Measurements from ENCODE around the genes ERVW-1, SAMD9, GNGT1 and GNG11.

DNA sequence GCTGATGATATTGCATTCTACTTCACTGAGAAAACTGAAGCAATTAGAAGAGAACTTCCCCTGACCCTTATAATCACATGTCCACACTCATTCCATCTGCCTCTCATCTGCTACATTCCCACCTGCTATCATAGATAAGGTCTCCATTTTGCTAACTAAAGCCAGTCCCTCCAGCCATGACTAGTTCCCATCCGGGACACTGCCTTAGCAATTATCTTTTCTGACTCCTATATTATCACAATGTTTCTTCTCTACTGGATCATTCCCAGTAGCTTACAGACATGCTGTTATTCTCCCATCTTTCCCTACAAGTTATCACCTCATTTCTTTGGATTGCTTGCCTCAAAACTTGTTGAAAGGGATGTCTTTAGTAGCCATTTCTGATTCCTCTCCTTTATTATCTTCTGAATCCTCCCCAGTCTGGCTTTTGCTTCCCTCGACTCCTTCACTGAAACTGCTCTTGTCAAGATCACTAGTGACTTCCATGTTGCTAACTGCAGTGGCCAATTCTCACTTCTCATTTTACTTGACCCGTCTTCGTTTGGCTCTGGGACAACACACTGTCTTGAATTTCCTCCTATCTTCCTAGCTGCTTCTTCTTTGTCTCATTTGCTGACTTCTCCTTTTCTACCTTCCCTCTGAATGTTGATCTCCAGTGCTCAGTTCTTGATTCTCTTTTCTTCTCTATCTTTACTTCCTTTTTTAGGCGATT lies 35.9 kb downstream of the FZD1 start:
- PRO-cap, 2 experiments: no peak in any of the 2 experiments

DNA sequence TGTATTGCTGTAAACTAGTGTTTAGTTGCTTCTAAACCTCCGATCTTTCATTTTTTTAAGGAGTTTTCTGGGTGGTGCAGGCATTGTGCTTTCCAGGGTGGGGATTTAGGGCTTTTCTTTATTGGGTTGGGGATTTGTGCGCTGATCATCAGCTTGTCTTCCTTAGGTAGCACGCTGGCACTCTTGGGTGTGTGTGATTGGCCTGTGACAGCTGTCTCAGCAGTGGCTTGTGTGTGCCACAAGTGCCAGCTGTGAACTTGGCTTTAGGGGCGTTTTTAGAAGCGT lies 700 bp downstream of the AKAP9 start:
- PRO-cap, 2 experiments: peak in 1 of 2 experiments; most common minus-strand start position 173 of the sequence (in 1)

DNA sequence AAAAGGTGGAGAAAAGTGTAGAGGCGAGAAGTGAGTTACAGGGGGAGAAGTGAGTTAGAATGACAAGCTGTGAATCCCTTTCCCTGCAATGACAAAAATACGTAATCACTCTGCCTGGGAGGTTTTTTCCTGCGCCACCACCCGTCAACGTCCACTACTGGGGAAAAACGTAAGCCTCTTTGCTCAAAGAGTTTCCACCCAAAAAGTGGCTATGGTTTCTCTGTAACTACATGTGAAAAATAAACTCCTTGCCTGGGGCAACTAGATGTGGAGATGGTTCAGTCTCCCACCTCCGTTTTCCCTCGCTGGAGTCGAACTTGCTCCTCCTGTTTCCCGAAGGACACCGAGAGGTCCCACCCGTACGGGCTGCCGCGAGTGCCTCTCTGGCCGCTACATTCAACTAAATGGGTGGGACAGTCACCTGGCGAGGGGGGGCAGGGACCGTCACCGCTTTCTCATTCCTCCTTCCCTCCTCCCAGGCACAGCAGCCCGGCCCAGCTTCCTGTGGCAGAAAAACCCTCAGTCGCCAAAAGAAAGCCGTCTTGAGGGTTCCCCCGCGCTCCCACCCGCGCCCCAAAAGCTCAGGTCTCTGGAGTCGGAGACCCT lies 436 bp downstream of the KRIT1 start:
- PRO-cap, 2 experiments: peak in 2 of 2 experiments; most common plus-strand start position 510 of the sequence (in 2); most common minus-strand start position 38 of the sequence (in 1)

GRCh38 chr7:92477893-92478180 lies at the start of gene ERVW-1:
ERVW-1 (minus strand) TSS chr7:92477946.
- PRO-cap, 2 experiments: no peak in any of the 2 experiments

DNA sequence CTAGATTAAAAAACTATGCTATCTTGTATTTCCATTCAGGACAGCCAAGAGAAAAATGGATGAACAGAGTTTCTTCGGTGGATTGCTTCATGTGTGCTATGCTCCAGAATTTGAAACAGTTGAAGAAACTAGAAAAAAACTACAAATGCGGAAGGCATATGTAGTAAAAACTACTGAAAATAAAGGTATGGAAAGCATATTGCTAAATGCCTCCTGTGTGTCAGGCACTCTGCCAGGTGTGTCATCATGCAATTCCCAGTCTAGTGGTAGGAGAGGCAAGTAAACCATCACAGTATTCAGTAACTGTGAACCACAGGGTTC lies 3.7 kb downstream of the RBM48 start:
- PRO-cap, 2 experiments: no peak in any of the 2 experiments

DNA sequence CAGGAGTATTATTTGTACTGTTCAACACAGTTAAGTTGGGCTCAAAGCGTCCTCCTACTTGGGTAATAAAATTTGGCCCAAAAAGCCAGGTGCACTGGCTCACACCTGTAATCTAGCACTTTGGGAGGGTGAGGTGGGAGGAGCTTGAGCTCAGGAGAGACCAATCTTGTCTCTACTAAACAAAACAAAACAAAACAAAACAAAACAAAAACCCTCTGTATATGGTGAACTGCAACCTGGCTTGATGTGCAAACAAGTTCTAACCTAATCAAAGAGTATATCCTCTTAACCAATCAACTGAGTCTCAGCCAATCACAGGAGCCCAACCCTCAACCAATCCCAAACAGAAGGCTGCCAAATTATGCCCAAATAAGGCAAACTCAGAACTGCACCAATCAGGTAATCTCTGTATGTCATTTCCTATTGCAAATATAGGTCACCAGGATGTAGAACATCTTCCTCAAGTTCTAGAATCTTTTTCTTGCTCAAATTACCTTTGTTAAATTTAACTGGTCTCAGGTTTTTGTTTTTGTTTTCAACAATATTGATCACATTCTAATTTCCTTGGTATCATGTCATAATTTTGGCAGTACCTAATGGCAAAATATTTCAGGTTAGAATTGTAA lies 5.3 kb downstream of the FAM133B start:
- PRO-cap, 2 experiments: peak in 1 of 2 experiments; most common minus-strand start position 250 of the sequence (in 1)

- PRO-cap, 2 experiments: no peak in any of the 2 experiments
Measured at GRCh38 chr7:92610243-92610911, 20.2 kb upstream of the FAM133B start.

DNA sequence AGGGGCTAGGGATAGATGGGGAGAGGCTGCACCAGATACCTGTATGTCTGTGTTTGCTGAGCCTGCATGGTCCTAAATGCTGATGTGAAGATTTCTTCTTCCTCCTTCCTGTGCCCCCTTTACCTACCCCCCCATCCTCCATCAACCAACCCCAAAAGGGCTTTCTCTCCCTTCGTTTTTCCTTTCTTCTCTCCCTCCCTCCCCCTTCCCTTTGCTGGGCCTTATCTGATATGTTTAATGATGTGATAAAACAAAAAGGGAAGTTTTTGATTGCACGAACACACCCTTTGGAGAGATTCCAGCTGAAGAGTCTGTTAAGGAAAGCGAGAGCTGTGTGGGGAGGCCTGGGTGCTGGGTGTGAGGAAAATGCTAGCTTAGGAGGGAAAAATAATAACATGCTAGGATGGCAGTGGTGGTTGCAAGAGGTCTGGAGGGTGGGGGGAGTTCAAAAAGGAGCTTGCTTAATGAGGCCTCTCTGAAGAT lies 101.9 kb downstream of the SAMD9 start:
- PRO-cap, 2 experiments: no peak in any of the 2 experiments

DNA sequence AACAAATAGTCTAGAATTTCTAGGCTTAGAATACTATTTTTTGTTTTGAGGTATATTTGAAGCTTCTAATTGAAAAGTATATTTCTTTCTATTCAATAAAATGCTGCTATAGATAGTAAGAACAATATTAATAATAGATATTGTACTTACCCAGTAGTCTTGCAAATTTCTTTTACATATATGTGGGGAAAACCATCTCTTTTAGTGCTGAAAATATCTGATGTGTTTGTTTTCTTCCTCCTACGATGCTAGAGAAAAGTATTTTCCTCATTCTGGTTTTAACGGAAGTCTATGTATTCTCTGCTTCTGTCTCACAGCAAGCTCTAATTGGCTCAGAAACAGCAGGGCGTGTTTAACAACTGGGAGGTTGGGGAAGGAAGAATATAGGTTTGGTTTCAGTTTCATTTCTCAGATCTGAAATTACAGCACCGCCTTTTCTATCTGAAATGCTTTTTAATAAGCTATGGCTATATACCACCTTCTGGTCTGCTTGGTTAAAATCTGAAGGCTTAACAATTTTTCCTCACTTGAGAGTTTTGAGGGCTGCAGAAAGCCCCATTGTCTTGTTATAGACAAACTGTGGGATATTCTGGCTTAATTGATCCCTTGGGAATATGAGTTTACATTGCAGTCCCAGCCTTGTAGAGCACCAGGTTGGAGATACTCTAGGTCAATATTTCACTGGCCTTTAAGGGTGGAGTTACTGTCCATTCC lies at the start of gene SAMD9:
SAMD9 (minus strand) TSS at position 267 of the 714 bp plus-strand sequence.
- PRO-cap, 2 experiments: peak in 2 of 2 experiments; most common plus-strand start position 398 of the sequence (in 1); most common minus-strand start position 250 of the sequence (in 2)

DNA sequence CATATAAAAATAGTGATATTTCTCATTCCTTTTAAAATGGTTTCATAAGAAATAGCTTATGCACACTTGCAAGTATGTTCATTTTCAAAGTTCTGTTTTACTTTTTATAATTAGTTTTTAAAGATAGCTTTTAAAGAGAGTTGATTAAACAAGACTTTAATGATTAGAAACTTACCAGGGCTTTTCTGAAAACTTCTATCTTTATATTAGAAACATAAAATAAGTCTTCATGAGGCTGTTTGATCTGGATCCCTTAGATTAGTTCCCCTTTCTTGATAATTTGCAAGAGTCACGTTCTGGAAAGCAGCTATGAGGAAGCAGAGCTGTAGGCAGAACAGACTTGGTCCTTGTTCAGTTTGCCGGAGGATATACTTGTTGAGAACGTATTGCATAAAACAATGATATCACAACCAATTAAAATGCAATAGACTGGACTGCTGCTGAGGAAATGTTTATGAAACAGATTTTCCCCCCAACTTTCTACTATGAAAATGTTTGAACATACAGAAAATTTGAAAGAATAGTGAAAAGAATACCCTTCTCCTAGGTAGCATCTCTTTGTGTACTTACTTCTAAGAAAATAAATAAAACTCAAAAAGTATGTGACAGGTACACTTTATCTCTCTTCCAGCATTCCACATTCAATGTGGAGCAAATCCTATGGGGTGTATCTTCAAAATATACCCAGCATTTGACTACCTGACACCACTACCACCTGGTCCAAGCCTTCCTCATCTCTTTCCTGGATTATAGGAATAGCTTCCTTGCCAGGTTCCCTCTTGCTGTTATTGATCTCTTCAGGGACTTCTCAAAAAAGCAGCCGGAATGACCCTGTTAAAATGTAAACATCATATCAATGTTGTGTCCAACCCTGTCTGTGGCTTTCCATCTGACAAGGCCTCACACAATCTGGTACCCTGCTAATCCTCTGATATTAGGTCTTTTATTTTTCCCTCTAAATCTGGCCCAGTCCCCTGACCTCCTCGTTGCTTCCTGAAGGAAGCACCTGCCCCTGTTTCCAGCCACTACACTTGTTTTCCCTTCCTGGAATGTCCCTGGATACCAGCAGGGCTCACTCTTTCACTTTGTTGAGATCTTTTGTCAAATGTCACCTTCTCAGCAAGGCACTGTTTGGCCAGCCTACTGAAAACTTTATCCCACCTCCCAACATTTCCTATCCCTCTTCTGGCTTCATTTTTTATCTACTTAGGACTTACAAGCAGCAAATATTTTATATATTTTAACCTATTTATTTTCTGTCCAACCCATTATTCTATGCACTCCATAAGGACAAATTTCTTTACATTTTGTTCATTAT lies 2.5 kb downstream of the SAMD9L start:
- PRO-cap, 2 experiments: no peak in any of the 2 experiments

- PRO-cap, 2 experiments: no peak in any of the 2 experiments
Measured at GRCh38 chr7:93766349-93766603, 124.3 kb downstream of the TFPI2 start.

GRCh38 chr7:93906361-93906640 lies at the start of gene GNGT1:
GNGT1 (plus strand) TSS chr7:93906567.
- PRO-cap, 2 experiments: no peak in any of the 2 experiments

GRCh38 chr7:93921551-93922745 lies at the start of gene GNG11:
GNG11 (plus strand) TSS chr7:93921735.
- PRO-cap, 2 experiments: no peak in any of the 2 experiments

GRCh38 chr7:94052491-94052831 lies 48.3 kb upstream of the BET1 start:
- PRO-cap, 2 experiments: no peak in any of the 2 experiments

- PRO-cap, 2 experiments: no peak in any of the 2 experiments
Measured at GRCh38 chr7:94248120-94248486, 146.6 kb upstream of the COL1A2 start.

- PRO-cap, 2 experiments: no peak in any of the 2 experiments
Measured at GRCh38 chr7:94296771-94297130, 97.9 kb upstream of the COL1A2 start.

- PRO-cap, 2 experiments: no peak in any of the 2 experiments
Measured at GRCh38 chr7:94324375-94324696, 70.4 kb upstream of the COL1A2 start.

- PRO-cap, 2 experiments: no peak in any of the 2 experiments
Measured at GRCh38 chr7:94367825-94368909, 26.5 kb upstream of the COL1A2 start.

- PRO-cap, 2 experiments: no peak in any of the 2 experiments
Measured at GRCh38 chr7:94426222-94426600, 31.5 kb downstream of the COL1A2 start.

- PRO-cap, 2 experiments: no peak in any of the 2 experiments
Measured at GRCh38 chr7:94516277-94516576, 6.6 kb downstream of the CASD1 start.

Data from cytotoxic T cell (primary cell).